ENCODE measurements around a stretch of chr4.

DNA sequence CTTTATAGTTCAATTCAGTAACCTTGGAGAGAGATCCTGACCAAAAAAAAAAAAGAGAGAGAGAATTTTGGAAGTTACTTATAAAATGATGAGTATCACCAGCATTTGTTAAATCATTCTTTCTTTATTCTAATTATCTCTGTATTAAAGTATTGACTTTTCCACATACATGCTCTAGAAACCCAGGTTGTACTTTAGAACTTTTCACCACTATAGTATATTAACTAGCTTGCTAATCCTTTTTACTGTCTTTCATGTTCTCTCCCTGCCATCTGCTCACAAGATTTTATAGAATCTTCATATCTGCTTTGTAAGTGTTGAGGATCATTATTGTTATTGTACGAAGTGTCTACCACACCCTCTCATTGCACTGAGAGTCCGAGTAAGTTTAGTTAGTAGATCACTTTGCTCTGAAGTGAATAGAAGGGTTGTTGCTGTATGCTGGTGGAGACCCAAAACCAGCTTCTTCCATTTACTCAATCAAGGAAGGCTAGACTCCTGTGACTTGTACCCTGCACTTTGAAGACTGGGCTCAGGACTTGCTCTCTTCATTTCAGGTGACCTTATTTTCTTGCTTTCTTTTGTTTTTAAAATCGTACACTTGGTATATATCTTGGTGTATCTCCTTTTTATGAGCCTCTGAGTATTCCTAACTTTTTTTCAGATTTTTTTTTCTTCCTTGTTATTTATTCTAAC, 17.1 kb downstream of the GAB1 start:
- PRO-cap: no peak

DNA sequence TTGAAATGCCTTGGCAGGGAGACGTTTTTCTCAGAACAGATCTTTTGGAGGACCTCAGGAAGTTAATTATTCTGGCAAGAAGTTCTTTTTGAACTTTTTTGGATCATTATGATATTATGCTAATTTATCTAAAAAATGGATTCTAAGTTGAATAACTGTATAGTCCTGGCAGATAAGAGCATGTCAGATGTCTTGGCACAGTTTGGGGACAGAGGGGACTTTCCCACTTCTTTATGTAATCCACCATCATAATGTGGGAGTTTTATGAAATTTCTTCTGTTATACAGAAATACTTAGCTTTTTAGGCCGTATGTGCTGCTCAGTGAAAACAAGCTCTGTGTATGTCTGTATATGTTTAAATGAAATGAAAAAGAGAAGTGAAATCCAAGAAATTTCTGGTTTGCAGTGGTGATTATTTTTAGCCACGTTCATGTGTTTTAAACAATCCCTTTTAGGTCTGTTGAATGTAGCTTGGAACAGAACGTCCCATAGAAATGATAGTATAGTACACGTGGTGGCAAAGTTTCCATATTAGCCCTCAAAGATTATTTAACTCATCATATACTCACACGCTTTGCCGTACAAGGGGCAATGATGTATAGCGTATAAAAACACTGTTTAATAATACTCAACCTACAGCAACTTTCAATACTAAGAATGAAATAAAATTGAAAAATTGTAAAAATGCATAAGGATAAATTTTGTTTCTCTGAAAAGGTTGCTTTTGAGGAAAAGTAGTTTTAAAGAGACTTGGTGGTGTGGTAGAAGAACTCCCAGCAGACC, 41.0 kb downstream of the GAB1 start:
- PRO-cap: no peak

- PRO-cap: no peak
Measured at GRCh38 chr4:143415350-143415985, 78.8 kb downstream of the GAB1 start.

GRCh38 chr4:143517179-143517785, 3.8 kb downstream of the SMARCA5 start:
- PRO-cap: no peak

DNA sequence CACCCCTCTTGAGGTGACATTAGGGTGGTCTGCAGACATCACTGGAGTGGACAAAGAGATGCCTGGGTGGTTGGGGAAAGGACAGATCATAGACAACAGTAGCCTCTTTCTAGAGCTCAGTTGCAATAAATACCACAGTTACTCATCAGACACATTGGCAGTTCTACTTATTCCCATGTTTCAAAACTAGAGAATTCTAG, 44.1 kb downstream of the SMARCA5 start:
- PRO-cap: no peak

DNA sequence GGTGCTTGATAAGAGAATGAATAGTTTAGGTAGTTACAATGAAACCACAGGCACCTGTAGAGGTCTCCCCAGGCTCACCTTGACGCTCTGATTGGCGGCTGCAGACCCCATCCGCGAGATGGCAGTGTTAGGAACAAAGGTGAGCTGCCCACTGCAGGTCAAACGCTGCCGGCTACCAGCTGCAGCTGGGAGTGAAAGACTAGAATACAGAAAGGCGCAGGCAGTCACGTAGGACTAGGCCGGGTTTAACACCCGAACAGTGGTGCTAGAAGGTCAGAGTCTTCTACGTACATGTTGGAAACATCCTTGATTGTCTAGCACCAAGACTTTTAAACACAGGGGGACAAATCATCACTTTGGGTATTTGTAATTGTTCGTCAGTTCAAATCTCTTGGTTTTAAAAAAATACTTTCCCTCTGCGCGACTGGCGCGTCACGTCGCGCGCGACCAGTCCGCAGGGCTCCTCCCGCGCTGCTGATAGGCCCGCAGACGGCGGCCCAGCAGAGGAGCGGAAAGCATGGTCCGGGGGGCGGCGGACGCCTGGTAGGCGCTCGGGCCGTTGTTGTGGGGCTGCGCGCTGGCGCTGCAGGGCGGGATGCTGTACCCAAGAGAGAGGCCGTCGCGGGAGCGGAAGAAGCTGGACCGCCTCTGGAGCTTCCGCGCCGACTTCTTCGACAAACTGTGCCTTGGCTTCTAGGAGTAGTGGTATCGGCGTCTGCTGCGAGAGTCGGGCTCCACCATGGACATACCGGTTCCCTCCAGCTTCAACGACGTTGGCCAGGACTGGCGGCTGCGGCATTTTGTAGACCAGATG, 45.7 kb downstream of the SMARCA5 start:
- PRO-cap: bidirectional peak, plus-strand start at position 503 of the sequence, minus-strand start at position 465 of the sequence

DNA sequence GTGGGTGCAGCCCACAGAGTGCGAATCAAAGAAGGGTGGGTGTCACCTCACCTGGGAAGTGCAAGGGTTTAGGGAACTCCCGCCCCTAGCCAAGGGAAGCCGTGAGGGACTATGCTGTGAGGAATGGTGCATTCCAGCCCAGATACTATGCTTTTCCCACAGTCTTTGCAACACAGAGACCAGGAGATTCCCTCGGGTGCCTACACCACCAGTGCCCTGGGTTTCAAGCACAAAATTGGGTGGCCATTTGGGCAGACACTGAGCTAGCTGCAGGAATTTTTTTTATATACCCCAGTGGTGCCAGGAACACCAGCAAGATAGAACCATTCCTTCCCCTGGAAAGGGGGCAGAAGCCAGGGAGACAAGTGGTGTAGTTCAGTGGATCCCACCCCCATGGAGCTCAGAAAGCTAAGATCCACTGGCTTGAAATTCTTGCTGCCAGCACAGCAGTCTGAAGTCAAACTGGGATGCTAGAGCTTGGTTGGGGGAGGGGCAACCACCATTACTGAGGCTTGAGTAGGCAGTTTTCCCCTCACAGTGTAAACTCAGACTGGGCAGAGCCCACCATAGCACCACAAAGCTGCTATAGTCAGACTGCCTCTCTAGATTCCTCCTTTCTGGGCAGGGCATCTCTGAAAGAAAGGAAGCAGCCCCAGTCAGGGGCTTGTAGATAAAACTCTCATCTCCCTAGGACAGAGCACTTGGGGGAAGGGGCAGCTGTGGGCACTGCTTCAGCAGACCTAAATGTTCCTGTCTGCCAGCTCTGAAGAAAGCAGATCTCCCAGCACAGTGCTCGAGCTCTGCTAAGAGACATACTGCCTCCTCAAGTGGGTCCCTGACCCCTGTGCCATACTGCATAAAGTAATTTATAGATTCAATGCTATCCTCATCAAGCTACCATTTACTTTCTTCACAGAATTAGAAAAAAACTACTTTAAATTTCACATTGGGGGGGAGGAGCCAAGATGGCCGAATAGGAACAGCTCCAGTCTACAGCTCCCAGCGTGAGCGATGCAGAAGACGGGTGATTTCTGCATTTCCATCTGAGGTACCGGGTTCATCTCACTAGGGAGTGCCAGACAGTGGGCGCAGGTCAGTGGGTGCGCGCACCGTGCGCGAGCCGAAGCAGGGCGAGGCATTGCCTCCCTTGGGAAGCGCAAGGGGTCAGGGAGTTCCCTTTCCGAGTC, 163.1 kb downstream of the HHIP start:
- PRO-cap: no peak

DNA sequence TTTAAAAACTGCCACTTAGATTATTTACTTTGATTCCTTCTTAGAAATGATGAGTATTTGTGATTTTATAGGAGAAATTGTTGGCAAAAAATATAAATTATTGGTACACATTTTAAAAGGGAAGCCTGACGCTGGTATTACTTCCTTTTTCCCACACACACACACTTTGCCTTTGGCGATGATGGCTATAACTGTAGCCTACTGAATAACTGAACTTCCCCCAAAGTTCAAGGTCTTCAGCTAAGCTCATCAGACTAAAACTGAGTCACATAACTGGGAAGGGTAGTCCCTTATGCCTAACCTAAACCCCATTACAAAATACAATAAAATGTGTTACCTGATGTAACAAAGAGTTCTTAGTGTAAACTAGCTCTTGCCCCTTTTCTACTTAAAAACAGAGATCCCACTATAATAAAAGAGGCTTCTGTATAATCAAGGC, 2.6 kb downstream of the OTUD4 start:
- PRO-cap: no peak

DNA sequence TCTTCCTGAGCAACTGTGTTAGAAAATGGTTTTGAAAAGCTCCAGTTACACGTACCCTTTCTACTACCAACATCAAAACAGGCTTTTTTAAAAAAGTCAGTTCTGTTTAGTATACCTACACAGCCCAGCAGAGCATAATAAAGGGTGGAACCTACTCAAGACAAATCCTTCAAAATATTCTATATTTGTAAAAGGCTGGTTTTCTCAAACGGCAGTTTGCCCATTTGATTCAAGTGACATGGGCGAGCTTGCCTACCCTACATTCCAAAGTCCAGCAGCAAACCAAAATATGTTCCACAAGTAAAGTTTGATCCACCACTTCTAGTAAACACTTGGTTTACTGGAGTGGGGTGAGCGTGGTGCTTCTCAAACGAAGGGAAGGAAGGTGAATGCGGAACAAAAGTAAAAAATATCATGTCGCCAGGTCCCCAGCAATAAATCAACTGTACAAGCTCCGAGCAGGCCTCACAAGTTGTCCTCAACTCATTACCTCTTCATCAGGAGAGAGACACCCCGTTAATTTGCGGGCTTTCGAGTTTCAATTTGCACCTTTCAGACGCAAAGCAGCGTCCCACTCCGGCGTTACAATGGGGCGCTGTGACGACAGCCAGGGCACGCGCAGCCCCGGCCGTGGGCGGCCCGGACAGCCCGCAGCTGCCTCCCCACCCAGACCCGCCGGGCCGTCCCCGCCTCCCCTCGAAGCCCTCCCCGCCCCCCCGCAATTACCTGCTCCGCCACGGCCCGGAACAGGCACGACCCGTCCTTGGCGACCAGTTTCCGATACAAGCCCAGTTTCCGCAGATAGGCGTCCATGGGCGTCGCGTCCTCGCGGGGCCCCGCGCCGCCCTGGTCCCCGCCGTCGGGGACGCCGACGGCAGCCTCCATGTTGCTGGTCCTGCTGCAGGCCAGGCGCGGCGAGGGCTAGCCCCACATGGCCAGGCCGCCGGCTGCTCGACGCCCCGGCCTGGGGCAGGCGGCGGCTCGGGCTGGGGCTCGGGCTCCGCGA, 997 bp downstream of the OTUD4 start:
- PRO-cap: bidirectional peak, plus-strand start at position 669 of the sequence, minus-strand start at position 589 of the sequence

DNA sequence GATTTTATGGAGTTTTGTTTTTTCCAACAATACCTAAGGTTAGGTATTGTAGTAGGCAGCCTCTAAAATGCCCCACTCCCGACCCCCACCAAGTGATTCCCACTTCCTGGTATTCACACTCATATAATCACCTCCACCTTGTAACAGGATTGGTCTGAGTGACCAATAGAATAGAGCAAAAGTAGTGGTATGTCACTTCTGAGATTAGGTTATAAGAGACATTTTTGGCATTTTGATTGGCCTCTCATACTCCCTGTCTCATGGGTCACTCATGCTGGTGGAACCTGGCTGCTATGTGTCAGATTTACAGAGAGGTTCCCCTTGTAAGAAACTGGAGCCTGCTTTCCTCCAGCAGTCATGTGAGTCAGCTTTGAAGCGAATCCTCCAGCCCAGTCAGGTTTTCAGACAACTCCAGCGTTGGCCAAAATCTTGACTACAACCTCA, 2.6 kb upstream of the OTUD4 start:
- PRO-cap: no peak

GRCh38 chr4:145488925-145490214, 7.7 kb downstream of the SMAD1 start:
- PRO-cap: no peak

DNA sequence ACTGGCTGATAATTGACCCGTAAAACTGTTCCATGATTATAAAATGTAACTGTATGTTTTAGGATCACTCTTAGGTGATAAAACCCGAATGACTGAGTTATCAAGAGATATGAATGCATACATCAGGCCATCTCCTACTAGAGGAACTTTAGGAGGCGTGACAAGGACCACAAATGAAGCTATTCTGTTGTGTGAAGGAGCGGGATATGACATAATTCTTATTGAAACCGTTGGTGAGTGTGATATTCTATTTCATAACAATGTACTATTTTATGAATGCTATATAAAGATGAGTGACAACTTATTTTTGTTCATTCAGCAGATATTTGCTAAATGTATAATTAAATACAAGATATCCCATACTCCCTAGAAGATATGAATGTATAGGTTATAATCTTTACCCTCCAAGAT, 26.7 kb downstream of the MMAA start:
- PRO-cap: no peak

GRCh38 chr4:145870034-145870669, 68.5 kb downstream of the ZNF827 start:
- PRO-cap: no peak

DNA sequence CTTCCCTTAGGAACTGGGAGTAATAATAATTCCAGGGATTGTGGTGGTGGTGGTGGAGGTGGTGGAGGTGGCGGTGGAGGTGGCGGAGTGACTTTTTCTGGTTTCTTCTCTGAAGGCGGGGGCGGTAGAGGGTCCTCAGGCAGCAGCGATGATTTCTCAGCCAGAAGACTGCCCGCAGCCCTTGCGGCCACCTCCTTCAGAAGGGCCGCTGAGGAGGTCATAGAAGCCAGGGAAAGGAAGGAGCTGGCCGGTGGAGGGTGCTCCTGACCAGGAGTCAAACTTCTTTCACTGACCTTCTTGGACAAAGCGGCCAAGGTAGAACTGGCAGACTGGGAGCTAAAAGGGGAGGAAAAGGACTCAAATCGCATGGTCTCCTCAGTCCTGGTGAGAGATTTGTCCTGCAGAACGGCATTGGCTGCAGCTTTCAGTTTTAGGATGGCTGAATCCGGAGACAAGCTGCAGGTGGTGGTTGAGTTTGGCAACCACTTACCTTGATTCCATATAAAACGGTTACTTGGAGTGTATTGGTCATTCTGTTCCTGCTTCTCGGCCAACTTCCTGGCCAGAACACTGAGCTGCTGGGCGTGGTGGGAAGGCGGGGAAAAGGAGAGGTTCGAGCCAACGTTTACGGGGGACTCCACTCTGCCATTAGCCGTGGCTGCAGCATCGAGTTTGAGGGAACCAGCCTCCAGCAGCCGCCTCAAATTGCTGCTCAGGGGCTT, 36.3 kb downstream of the ZNF827 start:
- PRO-cap: no peak

- PRO-cap: bidirectional peak, plus-strand start at chr4:145936520, minus-strand start at chr4:145936314
Measured at GRCh38 chr4:145935596-145936443, 2.8 kb downstream of the ZNF827 start.

DNA sequence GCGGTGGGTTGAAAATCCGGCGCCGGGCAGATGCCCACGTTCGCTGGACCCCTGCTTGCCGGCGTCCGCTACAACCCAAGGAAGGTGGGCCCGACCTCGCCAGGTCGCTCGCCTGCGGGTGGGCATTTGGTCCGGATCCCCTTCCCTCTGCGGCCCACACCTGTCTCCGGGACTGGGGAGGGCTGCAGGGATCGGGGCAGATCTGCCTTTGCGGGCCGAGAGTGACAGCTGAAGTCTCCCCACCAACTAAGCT, 714 bp upstream of the SLC10A7 start:
- PRO-cap: no peak

- PRO-cap: no peak
Measured at GRCh38 chr4:147096759-147097162, 151.1 kb upstream of the TTC29 start.

DNA sequence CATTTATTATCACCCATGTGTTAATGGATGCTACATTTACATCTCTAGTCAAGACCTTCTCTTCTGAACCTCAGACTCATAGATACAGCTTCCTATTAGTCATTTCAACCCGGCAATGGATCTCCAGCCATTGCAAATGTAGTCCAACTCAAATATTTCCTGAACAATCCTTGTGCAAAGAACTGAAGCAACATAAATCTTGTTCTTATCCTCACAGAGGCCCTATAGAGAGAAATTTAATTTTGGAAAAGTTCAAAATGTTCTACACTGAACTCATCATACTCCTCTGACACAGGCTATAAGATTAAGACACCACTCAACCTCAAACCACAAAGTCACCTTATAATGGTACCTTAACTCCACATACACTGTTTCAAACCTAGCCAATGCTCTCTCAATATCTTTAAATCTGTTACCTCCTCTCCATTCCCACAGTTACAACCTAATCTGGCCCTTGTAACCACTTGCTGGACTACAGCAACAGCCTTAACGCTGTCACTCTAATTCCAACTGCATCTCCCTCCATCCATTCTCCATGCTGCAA, 3.1 kb downstream of the PRMT9 start:
- PRO-cap: no peak

- PRO-cap: no peak
Measured at GRCh38 chr4:147793687-147794204, 61.9 kb downstream of the ARHGAP10 start.

DNA sequence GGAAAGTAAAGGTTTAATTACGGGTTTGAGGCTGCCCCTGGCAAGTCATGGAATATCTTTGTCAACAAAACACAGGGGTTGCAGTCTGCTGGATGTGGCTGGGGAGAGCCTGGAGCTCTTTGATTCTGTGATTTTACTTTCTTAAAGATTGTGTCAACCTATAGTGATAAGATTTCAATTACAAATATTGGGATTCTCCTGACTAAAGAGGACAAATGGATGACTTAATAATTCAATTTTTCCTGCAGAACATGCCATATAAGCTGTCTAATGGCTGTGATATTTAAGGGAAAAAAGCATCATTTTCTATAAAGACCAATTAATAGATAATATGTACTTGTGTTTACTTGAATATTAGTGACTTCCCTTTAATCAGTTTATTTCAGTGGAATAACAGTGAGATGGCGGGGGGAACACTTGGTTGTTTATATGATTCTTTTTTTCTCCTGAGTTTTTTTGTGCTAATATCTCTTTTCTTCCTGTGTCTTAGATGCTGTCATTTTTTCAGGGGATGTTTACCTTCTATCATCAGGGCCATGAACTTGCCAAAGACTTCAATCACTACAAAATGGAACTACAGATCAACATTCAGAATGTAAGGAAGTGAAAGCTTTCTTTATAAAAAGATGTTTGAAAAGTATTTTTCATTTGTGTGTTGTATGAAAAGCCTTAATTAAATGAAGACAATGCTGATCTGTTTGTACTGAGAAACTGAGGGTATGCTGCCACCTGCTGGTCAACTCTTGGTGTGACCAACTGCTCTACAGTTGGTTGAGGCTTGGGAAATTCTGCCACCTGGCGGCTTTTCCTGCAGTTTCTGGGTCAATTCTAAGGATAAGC, 134.6 kb downstream of the ARHGAP10 start:
- PRO-cap: no peak

Measured in ureter (tissue), 1 donor.